Bile duct (tissue), 1 donor: Measurements from ENCODE around the genes EPPIN, SPINT4 and ZNF334.

GRCh38 chr20:45344127-45344614, 4.1 kb downstream of the SDC4 start:
- PRO-cap, result bidirectional peak, plus-strand start at chr20:45344511, minus-strand start at chr20:45344310

DNA sequence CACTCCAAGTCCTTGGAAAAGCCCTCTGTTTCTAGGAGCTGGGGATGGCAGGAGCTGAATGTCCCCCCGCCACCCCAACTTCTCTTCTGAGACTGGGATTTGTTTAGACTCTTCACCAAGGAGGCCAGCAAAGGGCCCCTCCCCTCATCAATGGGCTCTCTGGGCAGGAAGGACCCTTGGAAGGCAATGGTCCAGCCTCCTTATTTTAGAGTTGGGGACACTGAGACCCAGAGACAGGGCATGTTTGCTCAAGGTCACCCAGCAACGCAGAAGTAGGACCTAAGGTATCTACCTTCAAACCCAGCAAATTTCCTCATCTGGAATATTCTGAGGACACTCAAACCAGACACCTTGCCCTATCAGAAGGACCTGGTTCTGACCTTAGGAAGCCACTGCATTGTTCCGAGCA, 3.6 kb downstream of the SDC4 start:
- PRO-cap, result no peak

- PRO-cap, result unidirectional peak, minus-strand start at chr20:45347122
Observed at GRCh38 chr20:45346959-45347371, 1.3 kb downstream of the SDC4 start.

DNA sequence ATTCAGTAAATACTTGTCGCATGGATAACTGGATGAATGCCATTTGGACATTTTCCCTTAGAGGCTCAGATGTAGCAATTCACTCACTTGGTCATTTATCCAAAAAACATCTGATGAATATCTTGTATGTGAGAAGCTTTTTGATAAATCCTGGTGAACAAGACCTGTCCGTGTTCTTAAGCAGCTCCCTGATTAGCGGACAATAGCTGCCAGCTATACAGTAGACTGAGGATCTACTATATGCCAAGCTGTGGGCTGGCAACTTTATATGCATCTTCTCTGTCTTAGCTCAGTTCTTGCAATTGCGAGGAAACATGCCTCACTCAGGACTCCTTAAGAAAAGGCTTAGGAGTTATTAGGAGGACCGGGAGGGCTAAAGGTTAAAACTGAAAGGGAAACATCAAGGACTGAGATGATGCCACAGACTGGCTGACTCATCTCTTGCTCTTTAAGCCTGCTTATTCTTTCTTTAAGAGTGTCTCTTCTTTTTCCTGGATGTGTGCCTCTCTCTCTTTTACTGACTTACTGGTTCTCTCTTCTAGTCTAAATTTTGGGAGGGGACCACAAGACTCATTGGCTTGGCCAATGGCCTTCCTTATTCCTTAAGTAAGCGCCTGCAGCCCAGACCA, 6.9 kb upstream of the SDC4 start:
- PRO-cap, result no peak

GRCh38 chr20:45372005-45372492, 6.1 kb downstream of the TP53TG5 start:
- PRO-cap, result no peak

- PRO-cap, result no peak
Observed at GRCh38 chr20:45372493-45373106, 5.5 kb downstream of the TP53TG5 start.

DNA sequence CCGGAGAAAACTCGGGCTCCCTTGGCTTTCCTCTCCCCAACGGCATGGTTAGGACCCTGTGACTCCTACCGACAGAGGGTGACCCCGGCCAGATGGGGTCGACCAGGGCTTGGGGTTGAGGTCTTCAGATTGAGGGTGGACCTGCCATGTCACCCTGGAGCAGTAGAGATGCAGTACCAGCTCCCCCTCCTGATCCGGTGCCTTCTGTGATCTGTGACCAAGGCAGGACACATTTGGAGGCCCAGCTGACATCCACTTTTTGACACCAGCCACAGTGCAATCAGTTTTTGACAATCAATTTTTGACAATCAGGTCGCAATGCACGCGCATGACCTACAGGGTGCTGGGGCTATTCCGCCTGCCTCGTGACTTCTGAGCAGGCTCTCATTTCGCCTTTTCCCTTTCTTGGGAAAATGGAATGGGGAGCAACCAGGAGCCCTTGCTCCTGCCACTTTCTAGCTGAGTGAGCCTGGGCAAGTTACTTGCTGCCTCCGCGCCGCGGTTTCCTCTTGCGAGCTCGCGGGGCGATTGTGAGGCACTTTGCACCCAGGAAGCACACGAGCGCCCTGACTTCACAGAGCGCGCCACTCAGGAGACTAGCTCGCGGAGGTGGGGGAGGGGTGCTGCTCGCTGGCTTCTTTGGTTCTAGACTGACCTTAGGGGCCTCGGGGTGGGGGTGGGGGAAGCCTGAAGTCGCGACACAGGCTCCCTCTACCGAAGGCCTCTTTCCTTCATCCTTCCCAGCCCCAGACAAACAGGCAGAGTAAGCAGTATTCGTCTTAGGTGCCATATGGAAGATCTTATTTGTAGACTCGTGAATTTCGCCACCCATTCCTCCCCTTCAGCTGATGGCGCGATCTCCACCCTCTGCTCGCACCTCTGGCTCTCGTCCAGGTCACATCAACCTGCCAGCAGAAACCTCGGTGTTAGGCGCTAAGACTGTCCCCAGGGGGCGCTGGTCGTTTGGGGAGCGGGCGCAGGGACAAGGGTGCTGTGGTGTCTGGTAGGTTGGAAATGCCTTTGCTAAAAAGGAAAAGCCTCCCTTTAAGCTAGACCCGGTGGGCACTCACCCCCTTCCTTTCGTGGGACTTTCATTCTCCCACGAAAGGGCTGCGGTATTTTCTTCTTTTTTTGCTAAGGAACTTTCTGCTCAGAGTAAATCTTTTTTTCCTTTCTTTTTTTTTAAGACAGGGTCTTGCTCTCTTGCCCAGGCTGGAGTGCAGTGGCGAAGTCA, 4.6 kb downstream of the TP53TG5 start:
- PRO-cap, result bidirectional peak, plus-strand start at position 556 of the sequence, minus-strand start at position 505 of the sequence; unidirectional peak, minus-strand start at position 888 of the sequence

GRCh38 chr20:45449471-45450089, 20.0 kb upstream of the WFDC2 start:
- PRO-cap, result no peak

DNA sequence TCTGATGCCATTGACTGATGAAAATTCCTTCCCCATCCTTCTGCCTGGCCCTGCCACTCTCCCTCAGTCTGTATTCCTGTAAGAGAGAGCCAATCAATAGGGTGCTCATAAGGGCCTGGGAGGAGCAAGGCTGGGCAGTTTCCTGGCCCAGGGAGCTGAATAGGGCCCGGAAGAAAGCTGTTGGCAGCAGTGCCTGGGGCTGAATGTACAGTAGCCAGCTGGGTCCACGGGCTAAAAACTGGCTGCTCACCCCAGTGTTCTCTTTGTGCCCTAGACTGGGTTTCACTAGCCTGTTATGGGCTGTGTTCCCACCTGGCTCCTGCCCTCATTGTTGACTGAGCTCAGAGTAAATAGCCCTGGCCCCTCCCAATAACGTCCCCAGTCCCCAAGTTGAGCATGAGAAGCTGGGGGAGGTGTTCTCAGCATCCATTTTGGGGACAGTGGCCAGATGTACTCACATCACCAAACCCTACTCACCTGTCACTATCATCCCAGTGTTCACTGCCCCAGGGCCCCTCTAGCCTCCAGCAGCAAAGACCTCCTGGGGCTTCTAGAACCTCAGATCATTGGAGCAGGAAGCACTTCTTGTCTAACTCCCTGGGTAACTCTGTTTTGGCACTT, 1.6 kb upstream of the WFDC2 start:
- PRO-cap, result unidirectional peak, plus-strand start at position 180 of the sequence

GRCh38 chr20:45547243-45547597, at the start of gene EPPIN:
Gene EPPIN, minus strand, starts transcription at chr20:45547401.
- PRO-cap, result no peak

DNA sequence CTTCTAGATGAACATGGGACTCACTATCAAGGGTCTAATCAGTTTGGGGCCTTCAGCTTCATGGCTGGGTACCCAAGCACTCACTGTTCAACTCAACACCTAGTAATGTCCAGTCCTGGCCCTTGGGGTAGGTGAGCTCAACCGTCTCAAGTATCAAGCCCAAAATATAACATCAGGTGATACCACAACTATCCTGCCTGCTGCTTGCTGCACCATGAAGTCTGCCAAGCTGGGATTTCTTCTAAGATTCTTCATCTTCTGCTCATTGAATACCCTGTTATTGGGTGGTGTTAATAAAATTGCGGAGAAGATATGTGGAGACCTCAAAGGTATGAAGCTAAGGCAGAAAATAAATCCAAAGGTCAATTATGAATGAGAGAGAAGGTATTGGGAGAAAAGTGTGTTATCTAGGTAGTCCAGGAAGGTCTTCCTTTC, at the start of gene SPINT4:
Gene SPINT4 (plus strand): TSS at position 194 of the 435 bp plus-strand sequence.
- PRO-cap, result no peak

- PRO-cap, result no peak
Observed at GRCh38 chr20:46031450-46032396, 2.7 kb downstream of the SLC12A5 start.

- PRO-cap, result no peak
Observed at GRCh38 chr20:46081660-46082494, 7.9 kb downstream of the NCOA5 start.

DNA sequence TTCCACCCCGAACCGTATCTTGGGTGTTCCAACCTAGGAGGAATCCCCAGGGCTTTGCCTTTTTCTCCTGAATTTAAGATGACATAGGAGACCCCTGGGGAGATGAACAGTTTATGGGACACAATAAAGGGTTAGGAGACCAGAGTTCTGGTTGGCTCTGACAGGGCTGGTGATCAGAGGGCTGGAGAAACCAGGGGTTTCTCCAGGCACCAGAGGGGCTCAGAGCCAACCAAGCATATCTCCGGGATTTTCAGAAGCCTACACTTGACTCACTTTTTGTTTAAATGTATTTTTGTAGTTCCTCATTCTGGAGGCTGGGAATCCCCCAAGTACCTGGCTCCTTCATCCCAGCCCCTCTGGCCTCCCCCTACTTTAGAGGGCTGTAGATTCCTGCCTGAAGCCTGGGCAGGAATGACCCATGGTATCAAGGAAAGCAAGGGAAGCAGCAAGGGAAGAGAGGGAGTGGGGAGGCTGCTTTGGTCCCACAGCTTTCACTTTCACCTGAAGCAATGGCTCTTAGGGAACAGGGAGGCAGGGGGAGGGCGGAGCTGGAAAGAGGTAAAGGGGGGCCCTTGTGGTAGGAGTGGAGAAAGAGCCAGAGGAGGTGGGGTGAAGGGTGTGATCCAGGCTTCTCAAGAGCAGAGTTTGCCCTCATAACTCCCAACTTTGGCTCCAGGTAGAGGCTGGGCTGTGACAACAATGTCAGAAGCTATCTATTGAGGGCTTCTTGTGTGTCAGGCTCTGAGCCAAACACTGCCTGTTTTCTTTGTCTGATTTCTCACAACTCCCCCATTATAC, 1.0 kb downstream of the CD40 start:
- PRO-cap, result no peak

- PRO-cap, result no peak
Observed at GRCh38 chr20:46365032-46365590, 886 bp upstream of the SLC35C2 start.

DNA sequence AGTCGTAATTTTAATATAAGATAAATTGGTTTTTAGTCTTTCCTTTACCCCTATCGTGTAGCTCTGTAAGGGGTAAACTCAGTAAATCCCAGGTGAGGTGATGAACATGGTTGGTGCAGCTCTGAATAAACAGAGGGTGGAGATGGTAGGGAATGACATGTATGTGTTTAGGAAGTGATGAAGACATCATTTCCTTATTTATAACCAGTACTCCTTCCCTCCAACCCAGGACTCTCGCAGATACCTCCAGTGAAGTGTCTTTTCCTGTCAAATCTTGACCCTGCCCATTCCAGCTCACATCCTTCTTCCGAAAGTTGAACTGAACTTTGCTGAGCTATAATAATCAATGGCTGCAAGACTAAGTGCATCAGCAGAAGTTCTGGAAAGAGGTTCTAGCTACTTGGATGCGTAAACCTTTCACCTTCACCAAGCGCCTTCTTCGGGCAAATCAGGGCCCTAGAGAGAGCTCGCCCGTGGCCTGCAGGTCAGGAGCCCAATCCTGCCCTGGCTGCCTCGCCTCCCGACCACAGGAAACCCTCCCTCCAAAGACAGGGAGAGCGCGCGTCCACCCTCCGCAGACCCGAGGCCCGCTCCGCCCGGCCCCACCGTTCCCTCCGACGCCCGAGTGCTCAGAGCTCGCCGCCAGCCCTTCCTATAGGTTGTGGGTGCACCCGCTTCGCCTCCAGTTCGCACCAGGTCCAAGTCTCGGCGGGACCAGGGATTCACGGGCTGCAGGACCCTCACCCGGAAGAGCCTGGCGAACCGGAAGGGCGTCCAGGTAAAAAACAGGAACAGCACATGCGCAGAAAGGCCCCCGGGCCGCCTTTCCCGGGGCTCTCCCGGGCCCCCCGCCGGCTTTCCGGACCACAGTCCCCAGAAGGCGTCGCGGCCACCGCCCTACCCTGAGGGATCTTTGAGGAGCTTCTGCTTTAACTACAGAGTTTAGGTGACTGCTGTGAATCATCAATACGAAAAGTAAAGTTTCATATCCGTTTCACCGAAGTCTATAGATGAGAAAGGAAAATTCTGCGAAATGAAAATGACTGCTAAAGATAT, at the start of gene ZNF334:
Gene ZNF334 (minus strand): TSS at position 756 of the 1,056 bp plus-strand sequence.
- PRO-cap, result bidirectional peak, plus-strand start at position 825 of the sequence, minus-strand start at position 752 of the sequence

DNA sequence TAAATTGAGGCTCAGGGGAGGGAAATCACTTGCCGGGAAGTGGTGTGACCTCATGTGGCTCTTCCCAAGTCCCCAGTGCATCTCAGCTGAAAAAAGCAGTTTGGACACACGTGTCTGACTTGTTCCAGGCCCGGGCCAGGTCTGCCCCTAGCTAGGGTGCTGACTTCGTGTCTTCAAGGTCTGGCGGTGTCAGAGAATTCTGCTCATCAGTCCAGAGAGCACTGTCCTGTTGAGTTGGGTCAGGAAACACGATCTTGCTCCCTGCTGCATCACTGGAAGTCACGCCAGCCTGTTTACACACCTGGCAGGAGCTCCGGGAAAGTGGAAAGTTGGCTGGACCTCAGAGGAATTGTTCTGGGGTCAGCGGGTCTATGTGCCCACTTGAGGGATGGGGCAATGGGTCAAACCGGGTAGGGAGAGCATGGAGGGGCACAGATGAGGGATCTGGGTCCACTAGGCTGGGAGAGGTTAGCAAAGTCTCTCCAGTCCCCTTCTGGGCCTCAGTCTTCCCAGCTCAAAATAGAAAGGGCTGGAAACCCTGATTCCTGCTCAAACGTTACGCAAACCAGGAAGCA, 10.5 kb downstream of the SLC13A3 start:
- PRO-cap, result no peak

DNA sequence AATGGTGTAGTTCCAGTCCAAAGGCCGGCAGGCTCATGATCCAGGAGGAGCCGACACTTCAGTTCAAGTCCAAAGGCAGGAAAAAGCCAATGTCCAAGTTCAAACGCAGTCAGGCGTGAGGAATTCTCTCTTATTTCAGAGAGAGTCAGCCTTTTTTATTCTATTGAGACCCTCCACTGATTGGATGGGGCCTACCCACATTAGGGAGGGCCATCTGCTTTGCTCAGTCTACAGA, 71.1 kb upstream of the EYA2 start:
- PRO-cap, result no peak

GRCh38 chr20:46897508-46898321, 3.1 kb downstream of the EYA2 start:
- PRO-cap, result no peak

DNA sequence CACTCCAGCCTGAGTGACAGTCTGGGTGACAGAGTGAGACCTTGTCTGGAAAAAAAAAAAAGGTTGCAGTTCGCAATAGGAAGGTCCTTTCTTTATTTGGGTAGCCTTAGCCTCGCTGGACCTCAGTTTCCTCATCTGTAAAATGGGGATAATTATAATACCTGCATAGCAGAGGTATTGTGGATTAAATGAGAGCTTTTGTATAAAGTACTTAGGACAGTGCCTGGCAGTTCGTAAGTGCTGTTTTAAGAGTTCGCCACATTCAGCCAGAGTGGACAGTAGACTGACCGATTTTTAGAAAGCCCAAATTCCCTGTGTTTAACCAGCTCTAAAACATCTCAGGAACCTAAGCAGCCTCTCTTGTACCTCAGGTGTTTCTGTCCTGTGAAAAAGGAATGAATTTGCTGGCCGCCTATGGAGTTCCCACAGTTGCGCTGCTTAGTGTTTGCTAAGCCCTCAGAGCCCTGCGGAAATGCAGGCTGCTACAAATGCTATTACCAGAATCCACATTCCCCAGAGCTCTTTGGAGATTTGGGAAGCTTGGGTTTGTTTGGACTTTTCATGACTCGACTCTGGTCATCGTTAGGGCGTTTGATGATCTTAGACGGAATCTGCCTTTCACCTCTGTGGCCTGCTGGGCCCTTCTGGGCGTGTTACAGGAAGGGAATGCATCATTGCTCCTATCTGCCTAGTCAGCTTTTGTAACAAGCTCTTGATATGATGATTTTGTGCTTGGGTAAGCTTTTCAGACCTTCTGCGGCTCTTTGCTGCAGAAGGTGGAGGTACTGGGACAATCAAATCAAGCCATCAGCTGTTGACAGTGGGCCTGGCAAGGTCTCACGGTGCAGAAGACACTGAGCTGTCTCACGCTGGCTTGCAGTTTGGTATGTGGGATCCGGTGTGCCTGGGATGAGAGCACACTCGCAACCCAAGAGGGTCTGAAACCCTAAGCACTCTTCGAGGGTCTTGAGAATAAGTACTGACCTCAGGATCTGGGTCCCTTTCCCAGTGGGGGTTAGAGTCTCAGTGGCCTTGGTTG, 50.7 kb downstream of the EYA2 start:
- PRO-cap, result no peak